Measurements from ENCODE around the genes PRM3 and ENSG00000188897.

DNA sequence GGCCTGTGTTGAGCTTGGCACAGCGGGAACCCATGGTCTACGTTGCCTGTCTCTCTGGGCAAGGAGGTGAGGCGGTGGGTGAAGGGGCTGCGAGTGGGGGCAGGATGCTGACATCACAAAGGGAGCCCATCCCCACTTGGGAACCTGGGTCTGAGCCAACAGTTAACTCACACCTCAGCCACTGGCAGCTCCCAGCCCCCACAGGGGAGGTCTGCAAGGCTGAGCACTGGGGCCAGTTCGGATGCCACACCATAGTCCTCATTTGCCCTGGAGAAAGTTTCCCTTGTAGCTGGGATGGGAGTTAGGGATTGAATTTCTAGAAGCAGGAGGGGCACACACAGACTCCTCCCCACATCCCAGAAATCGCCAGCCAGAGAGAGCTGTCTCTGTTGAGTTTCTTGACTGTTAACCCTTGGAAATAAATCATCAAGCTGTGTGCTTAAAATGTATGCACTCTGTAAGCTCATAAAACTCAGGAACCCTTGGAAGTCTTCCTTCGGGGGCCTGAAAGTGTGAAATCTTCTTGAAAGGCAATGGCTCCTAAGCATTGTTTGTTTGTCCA lies at the start of gene PRM3:
TSS of gene PRM3 (minus strand) at position 68 of the 562 bp plus-strand sequence.
- RAMPAGE, long total RNA = no peak
- RRBS = no CpG with 5 or more reads among the region's 7 CpGs

- RAMPAGE, long total RNA = no peak
- RRBS = no CpG with 5 or more reads among the region's 8 CpGs
Measured at GRCh38 chr16:11309737-11310436, 28.8 kb upstream of the PRM1 start.

- RAMPAGE, long total RNA = no peak
- RRBS = no CpG with 5 or more reads among the region's 10 CpGs
Measured at GRCh38 chr16:11527065-11527264, at the start of gene ENSG00000188897. Gene ENSG00000188897, minus strand, starts transcription at chr16:11527247.

GRCh38 chr16:11535352-11536038 lies 8.4 kb upstream of the ENSG00000188897 start:
- RAMPAGE, long total RNA = no peak
- RRBS = no CpG with 5 or more reads among the region's 12 CpGs

DNA sequence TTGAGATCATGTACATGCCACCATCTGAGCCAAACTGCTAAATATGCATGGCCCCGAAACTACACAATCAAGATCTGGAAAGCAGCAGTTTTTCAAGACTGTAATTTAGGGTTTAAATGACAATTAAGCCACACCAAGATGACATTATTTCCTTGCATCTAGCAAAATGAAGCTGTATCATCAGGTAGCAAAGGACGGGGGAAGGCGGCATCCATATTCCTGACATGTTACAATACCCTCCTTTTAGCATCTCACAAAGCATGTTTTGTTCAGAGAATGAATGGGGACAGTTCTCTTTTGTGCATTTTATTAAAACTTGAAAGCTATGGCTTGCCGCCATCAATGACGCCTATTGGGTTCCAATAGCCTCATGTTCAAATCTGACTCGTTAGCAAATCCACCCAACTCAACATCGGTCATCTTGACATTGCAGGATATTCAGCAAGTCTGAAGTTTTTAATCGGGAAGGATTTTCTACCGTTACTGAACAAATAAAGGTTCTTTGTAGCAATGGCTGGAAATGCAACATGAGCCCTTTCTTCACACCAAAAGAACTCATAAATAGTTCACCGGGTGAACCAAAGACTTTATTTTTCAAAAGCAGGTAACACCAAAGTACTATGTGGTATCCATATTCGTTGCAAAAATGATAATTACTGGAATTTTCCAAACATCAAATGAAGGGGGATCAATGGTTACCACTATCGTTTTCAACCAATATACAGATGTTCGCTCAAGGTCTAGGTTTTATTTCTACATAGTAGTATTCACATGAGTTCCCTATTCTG lies 20.6 kb upstream of the ENSG00000188897 start:
- RAMPAGE, long total RNA = no peak
- RRBS = no CpG with 5 or more reads among the region's 13 CpGs

DNA sequence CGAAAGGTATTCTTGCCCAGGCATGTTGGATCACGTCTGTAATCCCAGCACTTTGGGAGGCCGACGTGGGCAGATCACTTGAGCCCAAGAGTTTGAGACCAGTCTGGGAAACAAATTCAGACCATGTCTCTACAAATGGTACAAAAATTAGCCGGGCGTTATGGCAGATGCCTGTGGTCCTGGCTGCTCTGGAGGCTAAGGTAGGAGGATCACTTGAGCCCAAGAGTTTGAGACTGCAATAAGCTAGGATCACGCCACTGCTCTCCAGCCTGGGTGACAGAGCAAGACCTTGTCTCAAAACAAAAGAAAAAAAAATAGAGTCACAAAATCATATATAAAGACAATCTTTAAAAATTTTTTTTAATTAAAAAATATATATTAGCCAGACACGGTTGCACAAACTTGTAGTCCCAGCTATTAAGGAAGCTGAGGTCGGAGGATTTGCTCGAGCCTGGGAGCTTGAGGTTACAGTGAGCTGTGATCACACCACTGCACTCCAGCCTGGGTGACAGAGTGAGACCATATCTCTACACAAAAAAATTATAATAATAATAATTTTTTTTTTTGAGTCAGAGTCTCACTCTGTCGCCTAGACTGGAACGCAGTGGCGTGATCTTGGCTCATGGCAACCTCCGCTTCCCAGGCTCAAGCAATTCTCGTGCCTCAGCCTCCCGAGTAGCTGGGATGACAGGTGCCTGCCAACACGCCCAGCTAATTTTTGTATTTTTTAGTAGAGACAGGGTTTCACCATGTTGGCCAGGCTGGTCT lies 23.9 kb downstream of the LITAF start:
- RAMPAGE, long total RNA = no peak
- RRBS = no CpG with 5 or more reads among the region's 17 CpGs

- RAMPAGE, long total RNA = no peak
- RRBS = no CpG with 5 or more reads among the region's 30 CpGs
Measured at GRCh38 chr16:11639847-11641149, 28.0 kb upstream of the SNN start.

DNA sequence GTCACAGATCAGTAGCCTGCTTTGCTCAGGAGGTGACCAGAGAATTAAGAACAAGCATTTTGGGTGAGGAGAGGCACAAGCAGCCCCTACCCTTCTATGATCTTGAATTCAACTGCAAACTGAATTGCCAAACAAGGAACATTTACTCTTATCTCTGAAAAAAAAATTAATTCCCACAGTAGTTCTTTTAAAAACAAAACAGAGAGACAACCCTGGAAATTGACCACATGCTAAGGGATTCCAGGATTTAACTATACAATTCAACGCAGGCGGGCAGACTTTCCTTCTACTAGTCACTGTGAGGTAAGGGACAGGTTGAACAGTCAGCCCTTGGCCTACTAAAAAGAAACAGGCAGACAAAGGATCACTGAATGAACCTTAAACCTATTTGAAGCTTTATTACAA lies 11.8 kb downstream of the TXNDC11 start:
- RAMPAGE, long total RNA = no peak
- RRBS = no CpG with 5 or more reads among the region's 2 CpGs

- RAMPAGE, long total RNA = no peak
- RRBS = no CpG with 5 or more reads among the region's 8 CpGs
Measured at GRCh38 chr16:11761654-11762410, 19.2 kb upstream of the TXNDC11 start.

- RAMPAGE, long total RNA = no peak
- RRBS = no CpG with 5 or more reads among the region's 3 CpGs
Measured at GRCh38 chr16:11781598-11782043, 15.4 kb downstream of the ZC3H7A start.

GRCh38 chr16:11914528-11915588 lies 898 bp downstream of the GSPT1 start:
- RAMPAGE, long total RNA = no peak
- RRBS = 1% methylated on average over 47 of the region's 97 CpGs

DNA sequence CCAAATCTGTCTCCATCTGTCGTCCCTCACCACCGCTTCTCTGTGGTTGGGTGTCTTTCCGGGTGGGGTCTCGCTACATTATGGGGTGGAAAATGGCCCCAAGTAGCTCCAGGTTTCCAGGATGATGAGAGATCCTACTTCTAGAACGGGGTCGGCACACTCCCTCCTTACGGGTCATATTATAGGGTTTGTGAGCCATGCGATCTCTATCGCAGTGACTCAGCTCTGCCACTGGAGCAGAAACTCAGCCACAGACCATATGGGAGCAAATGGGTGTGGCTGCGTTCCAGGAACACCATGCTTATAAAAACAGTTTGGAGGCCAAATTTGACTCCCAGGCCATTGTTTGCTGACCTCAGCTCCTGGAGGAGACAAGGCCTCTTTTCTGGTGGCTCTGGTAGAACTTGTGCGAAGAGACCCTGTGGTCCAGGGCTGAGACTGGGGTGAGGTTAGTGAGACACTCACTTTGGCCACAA lies 60.5 kb downstream of the SNX29 start:
- RAMPAGE, long total RNA = no peak
- RRBS = no CpG with 5 or more reads among the region's 11 CpGs

- RAMPAGE, long total RNA = no peak
- RRBS = no CpG with 5 or more reads among the region's 10 CpGs
Measured at GRCh38 chr16:12062344-12063059, 86.0 kb downstream of the SNX29 start.

- RAMPAGE, long total RNA = no peak
- RRBS = 97% methylated on average over 3 of the region's 6 CpGs
Measured at GRCh38 chr16:12079493-12079922, 103.0 kb downstream of the SNX29 start.

DNA sequence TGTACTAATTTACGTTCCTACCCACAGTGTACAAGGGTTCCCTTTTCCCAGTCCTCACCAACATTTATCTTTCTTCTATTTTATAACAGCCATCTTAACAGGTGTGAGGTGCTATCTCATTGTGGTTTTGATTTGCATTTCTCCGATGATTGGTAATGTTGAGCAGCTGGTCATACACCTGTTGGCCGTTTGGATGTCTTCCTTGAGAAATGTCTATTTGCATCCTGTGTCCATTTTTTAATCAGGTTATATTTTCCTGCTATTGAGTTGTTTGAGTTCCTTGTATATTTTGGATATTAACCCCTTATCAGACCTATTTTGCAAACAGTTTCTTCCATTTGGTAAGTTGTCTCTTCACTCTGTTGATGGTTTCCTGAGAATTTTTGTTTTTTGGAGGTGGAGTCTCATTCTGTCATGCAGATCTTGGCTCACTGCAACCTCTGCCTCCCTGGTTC lies 279.5 kb downstream of the SNX29 start:
- RAMPAGE, long total RNA = no peak
- RRBS = no CpG with 5 or more reads among the region's 3 CpGs

GRCh38 chr16:12435988-12436576 lies 367.6 kb downstream of the CPPED1 start:
- RAMPAGE, long total RNA = no peak
- RRBS = no CpG with 5 or more reads among the region's 25 CpGs

- RAMPAGE, long total RNA = no peak
- RRBS = no CpG with 5 or more reads among the region's 12 CpGs
Measured at GRCh38 chr16:12612384-12613029, 191.2 kb downstream of the CPPED1 start.

DNA sequence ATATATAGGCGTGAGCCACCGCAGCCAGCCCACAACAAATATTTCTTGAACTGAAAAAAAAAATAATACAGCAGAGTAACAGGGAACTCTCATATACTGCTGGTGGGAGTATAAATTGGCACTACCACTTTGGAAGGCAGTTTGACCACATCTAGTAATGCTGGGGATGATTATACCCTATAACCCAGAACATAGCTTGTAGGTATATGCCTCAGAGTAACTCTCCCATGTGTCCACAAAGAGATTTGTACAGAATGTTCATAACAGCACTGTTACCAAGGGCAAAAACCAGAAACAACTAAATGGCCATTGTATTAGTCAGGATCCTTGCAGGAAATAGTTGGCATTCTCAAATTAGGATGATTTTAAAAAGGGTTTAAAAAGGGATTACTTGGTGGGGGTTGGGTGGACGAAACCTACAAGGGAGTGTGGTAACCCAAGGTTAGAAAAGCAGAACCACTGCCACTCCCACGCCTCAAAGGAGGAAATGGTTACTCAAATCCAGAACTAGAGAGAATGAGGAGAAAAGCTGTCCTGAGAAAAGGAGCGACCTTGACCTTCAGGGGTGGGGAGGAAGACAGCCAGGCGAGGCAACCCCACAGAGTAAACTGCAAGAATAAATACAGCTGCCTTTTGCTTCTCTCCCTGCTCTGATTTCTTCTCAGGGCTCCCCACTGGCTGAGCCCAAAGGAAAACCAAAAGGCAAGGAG lies 2.1 kb downstream of the CPPED1 start:
- RAMPAGE, long total RNA = no peak
- RRBS = no CpG with 5 or more reads among the region's 6 CpGs

DNA sequence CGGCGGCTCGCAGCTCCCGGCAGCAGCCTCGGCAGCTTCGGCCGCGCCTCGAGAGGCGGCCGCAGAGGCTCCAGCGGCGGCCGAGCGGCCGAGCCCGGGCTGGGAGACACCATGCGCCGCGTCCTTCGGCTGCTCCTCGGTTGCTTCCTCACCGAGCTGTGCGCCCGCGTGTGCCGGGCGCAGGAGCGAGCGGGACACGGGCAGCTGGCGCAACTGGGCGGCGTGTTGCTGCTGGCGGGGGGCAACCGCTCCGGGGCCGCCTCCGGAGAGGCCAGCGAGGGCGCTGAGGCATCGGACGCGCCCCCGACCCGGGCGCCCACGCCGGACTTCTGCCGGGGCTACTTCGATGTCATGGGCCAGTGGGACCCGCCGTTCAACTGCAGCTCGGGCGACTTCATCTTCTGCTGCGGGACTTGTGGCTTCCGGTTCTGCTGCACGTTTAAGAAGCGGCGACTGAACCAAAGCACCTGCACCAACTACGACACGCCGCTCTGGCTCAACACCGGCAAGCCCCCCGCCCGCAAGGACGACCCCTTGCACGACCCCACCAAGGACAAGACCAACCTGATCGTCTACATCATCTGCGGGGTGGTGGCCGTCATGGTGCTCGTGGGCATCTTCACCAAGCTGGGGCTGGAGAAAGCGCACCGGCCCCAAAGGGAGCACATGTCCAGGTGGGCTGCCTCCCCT lies 701 bp downstream of the SHISA9 start:
- RAMPAGE, long total RNA = no peak
- RRBS = 1% methylated on average over 52 of the region's 74 CpGs

- RAMPAGE, long total RNA = no peak
- RRBS = no CpG with 5 or more reads among the region's 8 CpGs
Measured at GRCh38 chr16:13061816-13062256, 160.4 kb downstream of the SHISA9 start.